AG09309 (cell line): Measurements from ENCODE around the genes CFAP47 and XK.

DNA sequence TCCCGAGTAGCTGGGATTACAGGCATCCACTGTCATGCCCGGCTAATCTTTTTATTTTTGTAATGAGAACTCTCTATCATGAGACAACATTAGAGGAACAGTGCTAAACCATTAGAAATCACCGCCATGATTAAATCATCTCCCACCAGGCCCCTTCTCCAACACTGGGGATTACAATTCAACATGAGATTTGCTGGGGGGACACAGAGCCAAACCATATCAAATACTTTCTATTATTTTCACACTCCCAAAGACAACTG lies 336.4 kb upstream of the ARX start:
- RRBS, result no CpG with 5 or more reads among the region's 3 CpGs

GRCh38 chrX:28591599-28591835 lies 4.3 kb downstream of the IL1RAPL1 start:
- RRBS, result no CpG with 5 or more reads among the region's 7 CpGs

GRCh38 chrX:28659378-28659733 lies 72.1 kb downstream of the IL1RAPL1 start:
- RRBS, result no CpG with 5 or more reads among the region's 20 CpGs

DNA sequence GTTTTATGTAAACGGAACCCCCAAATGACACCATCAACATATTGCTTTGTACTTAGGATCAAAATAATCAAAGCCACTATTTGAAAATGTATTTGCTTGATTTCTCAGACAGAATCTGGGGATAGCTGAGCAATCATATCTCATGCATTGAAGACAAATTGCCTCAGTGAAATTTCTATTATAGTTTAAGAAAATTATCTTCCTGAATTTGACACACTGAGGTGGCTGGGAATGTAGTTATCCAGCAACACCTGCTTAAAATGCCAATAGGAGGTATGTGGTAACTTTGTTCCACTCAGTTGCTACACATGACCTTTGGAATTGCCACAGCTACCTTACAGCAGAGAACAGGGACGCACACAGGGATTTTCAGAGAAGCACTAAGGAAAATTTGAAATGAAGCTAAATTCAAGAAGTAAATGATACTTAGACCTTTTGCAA lies 264.5 kb downstream of the IL1RAPL1 start:
- RRBS, result no CpG with 5 or more reads among the region's 2 CpGs

DNA sequence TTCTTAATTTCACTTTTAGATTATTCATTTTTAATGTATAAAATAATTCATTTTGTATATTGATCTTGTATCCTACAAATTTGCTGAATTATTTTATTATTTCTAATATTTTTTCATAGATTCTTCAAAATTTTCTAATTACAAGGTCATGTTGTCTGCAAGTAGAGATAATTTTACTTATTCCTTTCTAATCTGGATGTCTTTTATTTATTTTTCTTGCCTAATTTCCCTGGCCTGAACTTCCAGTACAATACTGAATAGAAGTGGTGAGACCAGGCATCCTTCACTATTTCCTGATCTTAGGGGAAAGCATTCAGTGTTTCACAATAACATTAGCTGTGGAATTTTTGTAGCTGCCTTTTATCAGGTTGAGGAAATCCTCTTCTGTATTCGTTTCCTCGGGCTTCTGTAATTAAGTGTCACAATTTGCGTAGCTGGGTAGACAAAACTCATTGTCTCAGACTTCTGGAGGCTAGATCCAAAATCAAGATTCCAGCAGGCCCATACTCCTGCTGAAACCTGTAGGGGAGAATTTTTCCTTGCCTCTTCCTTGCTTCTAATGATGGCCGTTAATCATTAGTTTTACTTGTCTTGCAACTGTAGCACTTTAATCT lies 598.3 kb upstream of the FTHL17 start:
- RRBS, result no CpG with 5 or more reads among the region's 4 CpGs

- RRBS, result no CpG with 5 or more reads among the region's 8 CpGs
Observed at GRCh38 chrX:32362795-32363102, 848.6 kb downstream of the DMD start.

DNA sequence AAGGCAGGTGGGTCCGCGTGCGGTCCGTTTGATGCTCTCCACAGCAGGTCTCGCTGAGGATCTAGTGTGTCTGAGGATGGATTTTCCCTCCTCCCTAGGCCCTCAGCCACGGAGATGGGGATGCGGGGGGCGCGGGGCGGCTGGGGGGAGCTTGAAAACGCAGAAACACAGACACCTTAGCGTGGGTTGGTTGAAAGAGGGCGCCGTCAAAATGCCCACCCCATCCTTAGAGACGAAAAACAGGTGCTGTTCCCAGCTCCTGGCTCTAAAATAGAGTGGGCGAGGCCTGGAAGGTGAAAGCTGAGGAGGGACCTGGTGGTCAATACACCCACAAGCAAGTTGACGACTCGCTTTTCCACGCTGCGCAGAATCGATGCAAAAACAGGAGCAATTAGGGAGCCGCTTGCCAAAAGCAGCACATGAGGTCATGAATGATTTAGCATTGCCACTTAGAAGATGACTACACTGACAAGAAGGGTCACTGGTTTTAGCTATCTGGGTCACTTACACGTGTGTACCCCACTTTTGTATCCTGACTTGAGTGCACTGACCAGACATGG lies 405.4 kb downstream of the FAM47A start:
- RRBS, result no CpG with 5 or more reads among the region's 23 CpGs

DNA sequence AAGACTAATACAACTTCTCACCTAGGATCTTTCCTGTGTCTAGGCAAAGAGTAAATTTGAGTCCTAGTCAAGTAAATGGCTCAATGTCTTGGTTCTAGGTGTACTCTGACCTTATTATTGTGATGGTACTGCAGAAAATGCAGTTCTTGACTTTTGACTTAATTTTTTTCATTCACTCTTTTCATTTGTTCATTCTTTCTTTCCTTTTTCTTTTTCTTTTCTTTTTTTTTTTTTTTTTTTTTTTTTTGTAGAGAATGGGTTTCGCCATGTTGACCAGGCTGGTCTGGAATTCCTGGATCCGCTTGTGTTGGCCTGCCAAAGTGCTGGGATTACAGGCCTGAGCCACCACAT lies 260.9 kb downstream of the TMEM47 start:
- RRBS, result no CpG with 5 or more reads among the region's 2 CpGs

GRCh38 chrX:34639083-34639506 lies 18.0 kb downstream of the TMEM47 start:
- RRBS, result no CpG with 5 or more reads among the region's 7 CpGs

GRCh38 chrX:34654939-34655477 lies 2.1 kb downstream of the TMEM47 start:
- RRBS, result no CpG with 5 or more reads among the region's 8 CpGs

GRCh38 chrX:34656589-34657178 lies 401 bp downstream of the TMEM47 start:
- RRBS, result 14% methylated on average over 6 of the region's 57 CpGs

DNA sequence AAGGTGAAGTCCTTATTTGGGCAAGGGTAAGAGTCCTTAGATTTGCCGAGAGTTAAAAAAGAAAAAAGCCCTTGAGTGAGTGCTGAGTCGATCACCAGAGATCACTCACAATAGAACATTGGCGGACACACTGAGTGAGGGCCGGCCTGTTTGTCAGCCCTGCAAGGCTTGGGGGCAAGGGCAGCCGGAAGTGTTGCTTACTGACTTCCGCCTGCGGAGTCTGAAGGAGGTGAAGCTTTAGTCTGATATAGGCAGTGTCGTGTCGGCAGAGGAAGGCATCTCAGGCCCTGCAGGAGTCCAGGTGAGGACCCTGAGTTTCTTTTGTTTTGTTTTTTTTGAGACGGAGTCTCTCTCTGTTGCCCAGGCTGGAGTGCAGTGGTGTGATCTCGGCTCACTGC lies 409 bp downstream of the MAGEB16 start:
- RRBS, result no CpG with 5 or more reads among the region's 11 CpGs

- RRBS, result no CpG with 5 or more reads among the region's 1 CpG
Observed at GRCh38 chrX:35884131-35884622, 35.4 kb upstream of the CFAP47 start.

- RRBS, result 22% methylated on average over 2 of the region's 39 CpGs
Observed at GRCh38 chrX:35919418-35920257, at the start of gene CFAP47. CFAP47 (plus strand) TSS chrX:35919734.

GRCh38 chrX:37685307-37686605 lies at the start of gene XK:
XK (plus strand) TSS chrX:37685791.
- RRBS, result 12% methylated on average over 14 of the region's 105 CpGs

GRCh38 chrX:37811219-37811948 lies 31.5 kb downstream of the CYBB start:
- RRBS, result no CpG with 5 or more reads among the region's 1 CpG

DNA sequence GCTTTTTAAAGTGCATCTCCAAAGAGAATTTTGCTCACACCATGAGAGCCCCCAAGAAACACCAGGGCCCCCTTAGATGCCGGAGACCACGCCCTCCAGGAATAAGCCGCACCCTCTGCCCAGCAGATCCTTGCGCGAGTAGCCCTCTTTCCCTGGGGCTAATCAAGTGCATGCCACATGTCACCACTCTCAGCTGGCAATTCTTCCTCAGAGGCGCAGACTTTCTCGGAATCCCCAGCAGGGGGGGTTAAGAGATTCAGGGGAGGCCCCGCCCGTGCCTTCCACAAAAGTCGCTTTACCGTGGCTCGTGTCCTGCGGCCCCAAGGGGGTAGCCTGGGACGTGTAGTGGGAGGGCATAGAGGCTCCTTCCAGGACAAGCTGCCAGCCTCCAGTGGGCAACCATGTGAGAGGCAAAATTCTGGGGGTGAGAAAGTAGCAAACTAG lies 721 bp downstream of the SRPX start:
- RRBS, result no CpG with 5 or more reads among the region's 14 CpGs

DNA sequence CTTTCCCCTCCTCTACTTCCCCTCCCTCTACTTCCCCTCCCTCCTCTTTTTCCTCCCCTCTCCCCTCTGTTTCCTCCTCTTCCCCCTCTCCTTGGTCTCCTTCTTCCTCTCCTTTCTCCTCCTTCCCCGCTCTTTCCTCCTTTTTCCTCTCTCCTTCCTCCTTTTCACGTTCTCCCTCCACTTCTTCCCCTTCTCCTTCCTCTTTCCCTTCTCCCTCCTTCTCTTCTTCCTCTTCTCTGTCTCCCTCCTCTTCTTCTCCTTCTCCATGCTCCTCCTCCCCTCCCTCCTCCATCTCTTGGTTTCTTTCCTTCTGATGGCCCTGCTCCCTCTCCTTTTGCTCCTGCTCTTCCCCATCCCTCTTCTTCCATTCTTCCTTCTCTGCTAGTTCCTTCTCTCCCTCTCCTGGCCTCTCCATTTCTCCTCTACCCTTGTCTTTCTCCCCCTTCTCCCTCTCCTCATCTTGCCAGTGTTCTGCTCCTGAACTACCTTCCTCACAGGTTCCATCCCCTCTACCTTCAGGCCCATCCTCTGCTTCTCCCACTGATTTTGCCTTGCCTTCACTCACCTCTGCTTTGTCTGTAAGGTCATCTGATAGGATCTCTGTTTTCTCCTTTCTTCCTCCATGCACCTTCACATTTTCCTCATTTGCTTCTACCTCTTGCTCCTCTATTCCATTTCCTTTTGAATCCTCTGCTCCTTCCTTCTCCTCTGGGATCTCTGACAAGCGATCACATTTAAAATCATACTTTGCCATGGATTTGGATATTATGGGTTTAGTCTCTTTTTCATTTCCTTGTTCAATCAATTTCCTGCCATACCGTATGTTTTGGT lies 40.6 kb downstream of the RPGR start:
- RRBS, result no CpG with 5 or more reads among the region's 4 CpGs